Fibroblast of the aortic adventitia (primary cell): ENCODE measurements around a stretch of chr4.

DNA sequence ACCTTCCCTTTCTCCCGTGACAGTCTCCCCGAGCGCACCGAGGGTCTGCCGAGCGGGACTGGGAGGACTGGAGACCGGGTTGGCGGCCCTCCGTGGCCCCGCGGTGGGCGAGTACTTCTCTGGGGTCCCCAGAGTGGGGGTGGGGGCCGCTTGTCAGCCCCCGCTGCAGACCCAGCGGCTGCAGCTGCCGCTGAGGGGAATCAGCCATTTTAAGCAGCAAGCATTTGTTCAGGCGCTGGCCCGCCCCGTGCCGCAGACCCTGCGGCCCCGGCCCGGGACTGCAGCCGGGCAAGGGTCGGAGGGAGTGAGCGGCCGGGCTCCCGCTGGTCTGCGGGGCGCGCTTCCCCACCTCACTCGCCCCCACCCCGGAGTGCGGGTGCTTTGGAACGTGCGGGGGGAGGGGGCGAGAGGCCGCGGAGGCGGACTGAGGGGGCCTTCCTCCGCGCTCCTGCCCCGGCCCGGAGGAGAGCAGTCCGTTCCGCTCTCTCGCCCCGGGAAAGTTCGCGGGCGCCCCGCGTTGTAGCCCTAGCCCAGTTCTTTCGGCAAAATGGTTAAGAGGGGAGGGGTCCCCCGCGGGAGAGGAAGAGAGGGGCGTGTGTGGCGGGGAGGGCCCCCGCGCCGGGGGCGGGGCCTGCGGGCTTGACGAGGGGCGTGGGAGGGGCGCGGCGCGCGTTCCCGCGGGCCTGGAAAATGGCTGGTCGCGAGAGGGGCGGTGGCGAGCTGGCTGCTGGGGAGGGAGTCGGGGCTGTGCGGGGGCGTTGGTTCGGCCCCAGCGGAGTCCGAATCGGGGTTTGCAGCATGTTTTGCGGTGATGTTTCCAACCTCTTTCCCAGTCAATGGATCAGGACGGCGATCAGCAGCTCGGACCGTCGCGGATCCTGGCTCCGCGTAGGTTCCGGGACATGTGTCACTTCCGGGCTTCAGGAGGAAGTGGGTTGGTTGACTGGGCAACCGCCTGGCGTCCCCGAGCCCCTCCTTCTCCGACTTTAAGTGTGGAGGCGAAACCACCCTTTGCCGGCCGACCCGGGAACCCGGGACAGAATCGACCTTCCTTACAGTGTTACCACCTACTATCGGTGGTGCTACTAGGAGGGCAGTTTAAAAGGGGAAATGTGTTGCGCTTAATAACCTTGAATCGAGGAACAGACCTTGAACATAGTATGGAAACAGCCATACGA lies 962 bp downstream of the ING2 start:
- CAGE, long polyA plus RNA = no peak

GRCh38 chr4:183610721-183611310 lies 48.2 kb downstream of the RWDD4 start:
- CAGE, long polyA plus RNA = no peak

DNA sequence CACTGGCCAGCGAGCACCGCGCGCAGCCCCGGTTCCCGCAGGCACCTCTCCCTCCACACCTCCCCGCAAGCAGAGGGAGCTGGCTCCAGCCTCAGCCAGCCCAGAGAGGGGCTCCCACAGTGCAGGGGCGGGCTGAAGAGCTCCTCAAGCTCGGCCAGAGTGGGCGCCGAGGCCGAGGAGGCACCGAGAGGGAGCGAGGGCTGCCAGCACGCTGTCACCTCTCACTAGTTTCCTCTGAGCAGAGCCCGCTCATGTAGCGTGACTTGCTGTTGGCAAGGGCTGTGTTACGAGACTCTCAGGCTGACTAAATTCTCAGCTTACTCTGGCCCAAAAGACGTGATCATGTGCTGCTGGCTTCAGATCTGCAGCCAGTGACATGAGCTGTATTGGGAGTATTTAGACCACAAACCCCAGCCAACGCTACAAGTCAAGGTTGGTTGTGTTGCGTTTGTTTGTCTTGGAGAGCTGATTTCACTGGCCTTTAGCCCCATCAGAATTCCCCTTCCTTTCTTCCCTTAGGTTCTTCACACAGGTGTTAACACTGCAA lies 87.8 kb downstream of the TRAPPC11 start:
- CAGE, long polyA plus RNA = no peak

DNA sequence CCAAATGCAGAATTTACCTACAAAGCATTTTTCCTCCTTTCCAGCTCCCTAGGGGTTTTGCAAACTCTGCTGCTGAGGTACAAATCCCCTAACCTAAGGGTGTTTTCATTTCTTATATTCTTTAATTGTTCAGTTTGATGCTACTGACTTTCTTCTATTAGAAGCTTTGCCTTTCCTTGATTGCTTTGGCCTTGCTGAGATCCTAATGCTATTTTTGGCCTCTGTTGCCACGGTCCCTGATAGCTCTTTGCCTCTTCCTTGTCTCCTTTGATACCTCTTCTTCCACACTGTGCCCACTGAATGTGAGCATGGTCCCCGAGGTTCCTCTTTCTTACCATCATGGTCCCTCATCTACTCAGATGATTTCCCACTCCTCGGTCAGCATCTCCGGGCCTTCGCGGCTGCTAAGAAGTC lies 23.9 kb downstream of the ENPP6 start:
- CAGE, long polyA plus RNA = no peak

- CAGE, long polyA plus RNA = no peak
Observed at GRCh38 chr4:184282070-184282891, 64.6 kb upstream of the ENPP6 start.

- CAGE, long polyA plus RNA = no peak
Observed at GRCh38 chr4:184310842-184311414, 93.3 kb upstream of the ENPP6 start.

GRCh38 chr4:184384761-184385456 lies 89.4 kb downstream of the IRF2 start:
- CAGE, long polyA plus RNA = no peak

DNA sequence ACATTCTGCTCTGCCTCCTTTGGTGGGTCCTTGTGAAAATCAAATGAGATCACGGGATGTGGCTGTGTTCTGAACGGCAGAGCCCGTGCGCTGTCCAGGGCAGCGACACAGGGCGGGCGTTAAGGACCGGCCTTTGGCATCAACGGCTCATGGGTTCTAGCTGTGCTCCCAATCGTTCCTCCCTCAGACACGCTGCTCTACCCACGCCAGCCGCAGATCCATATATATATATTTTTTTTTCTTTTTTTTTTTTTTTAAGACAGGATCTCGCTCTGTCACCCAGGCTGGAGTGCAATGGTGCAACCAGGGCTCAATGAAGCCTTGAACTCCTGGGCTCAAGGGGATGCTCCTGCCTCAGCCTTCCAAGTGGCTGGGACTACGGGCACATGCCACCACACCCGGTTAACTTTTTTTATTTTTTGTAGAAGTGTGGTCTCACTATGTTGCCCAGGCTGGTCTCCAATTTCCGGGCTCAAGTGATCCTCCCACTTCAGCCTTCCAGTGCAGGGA lies 78.1 kb downstream of the IRF2 start:
- CAGE, long polyA plus RNA = no peak

DNA sequence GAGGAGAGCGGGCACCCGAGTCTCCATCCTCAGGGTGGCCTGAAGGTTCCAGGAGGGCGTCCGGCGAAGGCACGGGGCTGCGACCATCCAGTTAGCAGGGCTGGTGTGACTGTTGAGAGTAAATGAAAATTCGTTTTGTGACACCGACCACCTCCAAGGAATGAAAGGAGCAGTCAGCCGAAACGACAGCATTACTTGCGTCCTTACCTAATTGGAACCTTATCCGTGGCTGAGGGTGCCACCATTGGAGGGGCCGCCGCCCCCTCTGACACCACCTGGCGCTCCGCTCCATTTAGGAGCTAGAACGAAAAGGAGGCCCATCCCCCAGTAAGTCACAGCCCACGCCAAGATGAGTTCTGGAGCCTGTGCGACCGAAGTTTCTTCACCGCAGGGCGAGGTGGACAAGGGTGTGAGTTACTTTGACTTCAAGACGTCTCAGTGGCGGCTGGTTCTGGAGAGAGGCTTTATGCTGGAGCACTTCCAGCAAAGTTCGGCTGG lies 645 bp upstream of the IRF2 start:
- CAGE, long polyA plus RNA = no peak

GRCh38 chr4:184646353-184646752 lies 2.9 kb downstream of the CASP3 start:
- CAGE, long polyA plus RNA = no peak

GRCh38 chr4:184688443-184688839 lies 38.9 kb downstream of the PRIMPOL start:
- CAGE, long polyA plus RNA = no peak

DNA sequence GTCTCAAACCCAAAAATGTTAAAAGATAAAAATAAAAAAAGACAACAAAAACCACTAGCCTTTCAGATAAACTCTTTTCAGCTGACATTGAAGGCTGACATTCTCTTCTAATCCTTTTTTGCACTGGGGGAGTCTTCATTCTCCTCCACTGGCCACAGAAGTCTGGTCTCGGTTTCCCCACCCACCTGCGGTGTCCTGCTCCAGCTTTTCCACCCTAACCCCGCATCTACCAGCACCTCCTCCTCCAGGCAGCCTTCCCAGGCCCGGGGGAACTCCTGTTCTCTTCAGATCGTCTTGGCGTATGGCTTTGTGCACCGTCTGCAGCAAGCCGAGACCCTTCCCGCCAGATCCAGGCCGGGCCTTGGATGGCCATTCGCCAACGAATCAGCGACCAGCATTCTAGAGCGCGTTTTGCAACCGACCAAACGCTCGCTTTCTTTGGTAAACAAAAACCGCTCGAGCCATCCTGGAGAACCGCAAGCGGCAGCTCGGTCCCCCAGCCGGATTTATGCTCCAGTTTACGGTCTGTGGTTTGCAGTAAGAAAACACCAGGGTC lies 756 bp downstream of the CENPU start:
- CAGE, long polyA plus RNA = no peak

DNA sequence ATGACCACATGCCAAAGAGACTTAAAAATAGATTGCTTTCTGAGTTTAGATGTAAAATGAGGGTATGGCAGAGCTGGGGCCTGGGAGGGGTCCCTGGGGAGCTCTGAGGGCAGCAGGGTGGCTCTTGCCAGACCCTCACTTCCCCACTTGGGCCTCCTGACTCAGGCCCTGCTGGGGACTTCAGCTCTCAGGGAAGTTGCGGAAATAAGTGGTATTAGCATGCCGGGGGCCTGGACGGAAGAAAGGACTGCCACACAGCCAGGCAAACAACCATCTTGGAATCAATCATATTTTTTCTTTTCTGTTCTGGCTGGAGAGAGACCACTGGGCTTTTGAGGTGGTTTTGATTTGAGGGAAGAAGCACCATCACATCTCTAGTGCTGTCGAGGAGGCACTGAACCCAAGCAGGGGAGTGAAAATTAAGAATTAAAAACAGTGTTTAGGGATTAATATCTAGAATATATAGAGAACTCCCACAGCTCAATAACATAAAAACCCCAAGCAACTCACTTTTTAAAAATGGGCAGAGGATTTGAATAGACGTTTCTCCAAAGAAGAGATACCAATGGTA lies 19.1 kb upstream of the CENPU start:
- CAGE, long polyA plus RNA = no peak

GRCh38 chr4:184777862-184779254 lies 44.5 kb upstream of the CENPU start:
- CAGE, long polyA plus RNA = no peak

GRCh38 chr4:184804447-184804919 lies 21.3 kb downstream of the ACSL1 start:
- CAGE, long polyA plus RNA = no peak

DNA sequence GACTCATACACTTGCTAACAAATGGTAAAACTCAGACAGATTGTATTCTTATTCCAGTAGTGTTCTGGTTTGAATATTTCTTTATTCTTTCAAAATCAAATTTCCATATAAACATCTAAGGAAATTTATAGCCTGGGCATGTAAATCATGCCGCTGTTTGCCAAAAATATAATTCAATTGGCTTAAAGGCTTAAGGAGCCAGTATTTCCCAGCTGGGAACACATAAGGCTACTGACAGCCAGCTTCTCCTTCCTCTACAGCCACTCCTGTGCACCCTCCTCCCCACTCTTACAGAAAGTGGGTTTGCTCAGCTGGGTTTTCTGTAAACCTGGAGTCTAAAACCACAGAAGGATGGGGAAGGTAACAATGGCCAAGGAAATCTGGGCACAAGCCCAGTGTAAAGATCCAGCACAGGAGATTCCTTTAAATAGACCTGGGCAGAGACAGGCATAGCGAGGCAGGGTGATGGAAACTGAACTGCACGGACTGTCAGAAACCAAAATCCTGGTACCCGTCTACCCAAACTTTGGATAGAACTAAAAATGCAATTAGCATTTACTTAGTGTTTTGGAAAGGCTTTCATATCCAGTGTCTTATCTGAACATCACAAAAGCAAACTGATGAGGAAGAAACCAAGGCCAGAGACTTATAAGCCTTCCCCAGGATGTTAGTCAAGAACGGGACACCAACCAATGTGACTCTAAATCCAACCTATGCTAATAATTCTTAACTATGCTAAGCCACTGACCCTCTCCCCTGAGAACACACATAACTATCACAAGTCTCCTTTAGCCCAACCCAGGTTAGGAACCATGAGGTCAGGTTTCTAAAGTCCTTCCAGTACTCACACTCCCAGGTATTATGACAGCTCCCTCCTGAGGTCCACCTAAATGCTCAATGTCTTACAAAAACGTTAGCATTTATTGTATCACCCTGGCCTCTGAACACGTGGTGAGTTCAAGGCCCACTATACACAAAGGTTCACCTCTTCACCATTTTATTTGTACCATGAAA lies 18.3 kb downstream of the ACSL1 start:
- CAGE, long polyA plus RNA = no peak

- CAGE, long polyA plus RNA = no peak
Observed at GRCh38 chr4:184838610-184839352, 13.0 kb upstream of the ACSL1 start.

GRCh38 chr4:184897711-184898754 lies 72.3 kb upstream of the ACSL1 start:
- CAGE, long polyA plus RNA = no peak

DNA sequence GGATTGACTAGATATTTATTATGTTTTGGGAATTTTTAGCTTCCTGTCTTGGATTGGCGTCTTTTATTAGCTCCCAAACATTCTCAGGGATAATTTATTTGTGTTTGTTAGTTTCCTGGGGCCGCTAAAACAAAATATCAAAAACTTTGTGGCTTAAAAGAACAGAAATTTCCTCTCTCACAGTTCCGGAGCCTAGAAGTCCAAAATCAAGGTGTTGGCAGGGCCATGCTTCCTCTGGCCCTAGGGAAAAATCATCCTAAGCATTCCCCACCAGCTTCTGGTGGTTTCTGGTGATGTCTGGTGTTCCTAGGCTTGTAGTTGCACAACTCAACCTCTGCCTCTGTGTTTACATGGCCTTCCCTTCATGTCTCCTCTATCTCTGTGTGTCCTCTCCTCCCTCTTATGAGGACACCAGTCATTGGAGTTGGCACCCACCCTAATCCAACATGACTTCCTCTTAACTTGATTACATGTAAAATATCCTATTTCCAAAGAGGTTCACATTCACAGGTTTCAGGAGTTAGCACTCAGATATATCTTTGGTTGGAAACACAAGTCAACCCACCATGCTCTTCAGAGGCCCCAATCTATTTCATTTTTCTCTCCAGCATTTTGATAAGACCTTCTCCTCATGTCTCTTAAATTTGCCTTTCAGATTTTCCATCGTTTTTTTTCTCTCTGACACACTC lies 15.4 kb downstream of the LRP2BP start:
- CAGE, long polyA plus RNA = no peak

DNA sequence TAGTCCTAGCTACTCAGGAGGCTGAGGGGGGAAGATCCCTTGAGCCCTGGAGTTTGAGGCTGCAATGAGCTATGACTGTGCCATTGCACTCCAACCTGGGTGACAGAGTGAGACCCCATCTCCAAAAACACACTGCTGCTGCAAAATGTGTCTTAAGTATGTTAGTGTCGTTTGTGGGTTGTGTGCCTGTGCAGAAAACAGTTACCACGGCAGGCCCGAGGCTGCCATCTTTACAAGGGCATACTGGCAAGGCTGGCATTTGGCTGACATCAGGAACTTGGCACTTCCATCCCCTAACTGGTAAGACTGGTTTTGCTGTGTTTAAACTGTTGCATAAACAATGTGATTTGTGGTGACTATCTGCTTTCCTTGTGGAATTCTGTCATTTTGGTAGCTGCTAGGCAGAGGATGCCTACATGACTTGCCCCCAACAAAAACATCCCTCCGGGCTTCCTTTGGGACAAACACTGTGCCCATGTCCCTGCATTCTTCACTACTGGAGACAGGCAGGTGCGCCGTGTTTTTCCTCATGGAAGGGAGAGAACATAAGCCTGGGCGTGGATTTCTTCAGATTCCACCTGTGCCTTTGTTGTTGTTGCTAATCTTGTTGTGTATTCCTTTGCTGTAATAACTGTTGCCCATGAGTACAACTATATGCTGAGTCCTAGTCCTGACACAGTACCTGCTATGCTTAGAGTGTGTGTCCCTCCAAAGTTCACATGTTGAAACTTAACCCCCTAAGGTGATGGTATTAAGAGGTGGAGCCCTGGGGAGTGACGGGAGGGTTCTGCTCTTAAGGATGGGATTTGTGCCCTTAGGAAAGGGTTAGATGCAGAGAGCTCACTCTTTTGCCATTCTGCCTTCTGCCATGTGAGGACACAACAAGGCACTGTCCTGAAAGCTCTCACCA lies 12.1 kb downstream of the LRP2BP start:
- CAGE, long polyA plus RNA = no peak